OVCAR3 (cell line): ENCODE measurements around the gene SUGT1.

DNA sequence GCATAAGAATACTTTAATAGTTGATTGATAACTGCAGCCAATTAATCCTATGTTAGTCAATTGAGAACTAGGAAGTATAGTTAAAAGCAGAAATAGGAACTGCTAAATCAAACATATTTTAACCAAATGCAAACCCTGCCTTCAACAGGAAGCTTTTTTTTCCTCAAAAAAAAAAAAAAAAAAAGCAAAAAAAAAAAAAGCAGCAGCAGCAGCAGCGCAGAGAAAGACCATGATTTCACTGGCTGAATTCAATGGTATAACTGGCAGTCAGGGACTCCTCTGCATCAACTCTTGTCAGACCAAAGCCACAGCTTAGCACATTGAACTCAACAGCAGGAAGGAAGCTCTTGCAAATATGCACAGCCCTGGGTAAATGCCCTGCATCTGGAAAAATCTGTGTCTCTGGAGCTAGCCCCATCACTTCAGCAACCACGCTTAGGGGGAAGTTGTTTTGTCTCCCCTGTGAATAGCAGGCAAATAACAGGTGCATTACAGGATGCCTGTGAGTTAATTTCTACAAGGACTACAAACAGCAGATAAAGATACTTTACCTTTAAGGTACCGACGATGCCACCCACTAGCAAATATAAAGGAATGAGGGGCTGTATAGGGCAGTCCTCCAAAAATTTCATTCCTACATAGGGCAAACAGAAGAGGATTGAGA, 17.7 kb upstream of the DHRS12 start:
- RRBS, result no CpG with 5 or more reads among the region's 4 CpGs

- RRBS, result no CpG with 5 or more reads among the region's 6 CpGs
Observed at GRCh38 chr13:51851189-51851600, 6.2 kb upstream of the TMEM272 start.

GRCh38 chr13:51974467-51975292, 36.6 kb downstream of the ATP7B start:
- RRBS, result 100% methylated on average over 2 of the region's 8 CpGs

GRCh38 chr13:51998579-51998942, 12.7 kb downstream of the ATP7B start:
- RRBS, result no CpG with 5 or more reads among the region's 3 CpGs

DNA sequence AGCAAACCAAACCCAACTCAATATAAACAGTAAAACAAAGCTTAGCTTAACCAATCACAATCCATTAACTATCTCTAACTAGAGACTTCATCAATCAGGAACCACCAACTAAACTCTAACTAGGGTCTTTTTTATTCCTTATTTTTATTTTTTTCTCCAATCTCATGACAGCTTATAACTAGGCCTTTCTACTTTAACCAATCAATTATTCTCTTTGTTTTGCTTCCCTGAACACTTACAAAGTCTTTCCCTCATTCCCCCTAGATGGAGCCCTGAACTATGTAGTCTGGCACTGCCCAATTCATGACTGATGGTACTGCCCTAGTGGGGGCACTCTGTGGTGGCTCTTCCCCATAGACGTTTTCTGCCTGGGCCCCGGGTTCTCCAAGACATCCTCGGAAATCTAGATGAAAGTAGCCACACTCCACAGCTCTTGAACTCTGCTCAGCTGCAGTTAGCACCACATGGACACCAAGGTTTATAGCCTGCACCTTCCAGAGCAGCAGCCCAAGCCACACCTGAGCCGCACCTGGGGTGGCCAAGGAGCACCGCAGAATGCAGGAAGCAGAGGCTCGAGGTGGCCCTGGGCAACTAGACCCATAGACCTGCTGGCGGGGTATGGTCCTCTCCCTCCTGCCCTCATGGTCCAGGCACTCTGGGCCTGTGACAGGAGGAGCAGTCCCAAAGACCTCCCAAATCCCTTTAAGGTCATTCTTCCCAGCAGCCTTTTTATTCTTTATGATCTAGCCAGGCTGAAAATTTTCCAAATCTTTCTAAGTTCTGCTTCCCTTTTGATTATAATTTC, 6.6 kb downstream of the ATP7B start:
- RRBS, result no CpG with 5 or more reads among the region's 7 CpGs

DNA sequence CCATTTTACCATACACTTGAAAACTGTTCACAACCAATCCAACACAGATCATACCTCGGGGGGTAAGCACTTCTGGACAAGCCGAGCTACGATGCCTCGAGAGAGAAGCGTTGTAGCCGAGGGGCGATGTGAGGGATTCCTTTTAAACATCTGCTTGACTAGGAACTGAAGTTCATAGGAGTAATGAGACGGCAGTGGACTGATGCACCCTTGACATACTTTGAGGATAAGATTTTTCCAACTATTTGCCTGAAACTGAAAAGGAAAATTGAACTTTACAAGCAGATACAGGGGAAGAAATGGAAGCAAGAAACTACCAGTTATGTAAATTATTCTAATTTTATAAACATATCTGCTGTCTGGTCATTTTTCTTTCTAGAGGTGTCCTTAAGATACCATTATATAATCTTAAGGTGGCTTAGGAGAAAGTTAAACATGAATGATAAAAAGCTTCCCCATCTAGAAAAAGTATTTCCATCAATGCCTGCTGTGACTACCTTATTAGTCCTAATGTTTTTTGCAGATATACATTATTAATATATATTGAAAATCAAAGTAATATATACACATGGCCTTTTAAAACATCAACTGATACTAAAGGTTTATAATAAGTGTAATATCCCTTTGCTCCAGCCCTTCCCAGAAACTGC, 14.6 kb downstream of the NEK3 start:
- RRBS, result no CpG with 5 or more reads among the region's 8 CpGs

DNA sequence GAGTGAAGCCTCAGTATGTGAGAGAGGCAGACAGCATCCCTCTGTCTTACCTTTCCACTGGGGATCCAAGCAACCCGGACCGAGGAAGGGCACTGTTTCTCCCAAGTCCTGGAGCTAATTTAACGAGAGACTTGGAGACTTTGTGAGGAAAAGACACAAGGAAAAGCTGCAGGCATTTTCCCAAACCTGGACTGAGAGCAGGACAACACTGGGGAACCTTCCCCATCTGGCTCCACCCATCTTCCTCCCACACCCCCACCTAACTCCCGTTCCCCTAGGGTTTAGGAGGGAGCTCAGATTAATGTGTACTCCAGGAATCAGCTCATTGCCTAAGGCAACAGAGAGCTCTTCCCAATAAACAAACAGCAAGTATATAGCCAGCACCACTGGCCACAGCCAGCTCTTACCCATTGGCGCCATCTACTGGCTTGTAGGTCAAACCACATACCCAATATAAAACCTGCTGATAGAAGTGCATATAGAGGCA, 76.6 kb upstream of the NEK3 start:
- RRBS, result no CpG with 5 or more reads among the region's 5 CpGs

GRCh38 chr13:52275558-52275864, 116.1 kb upstream of the NEK3 start:
- RRBS, result no CpG with 5 or more reads among the region's 8 CpGs

- RRBS, result no CpG with 5 or more reads among the region's 10 CpGs
Observed at GRCh38 chr13:52569923-52570635, 72.2 kb upstream of the HNRNPA1L2 start.

DNA sequence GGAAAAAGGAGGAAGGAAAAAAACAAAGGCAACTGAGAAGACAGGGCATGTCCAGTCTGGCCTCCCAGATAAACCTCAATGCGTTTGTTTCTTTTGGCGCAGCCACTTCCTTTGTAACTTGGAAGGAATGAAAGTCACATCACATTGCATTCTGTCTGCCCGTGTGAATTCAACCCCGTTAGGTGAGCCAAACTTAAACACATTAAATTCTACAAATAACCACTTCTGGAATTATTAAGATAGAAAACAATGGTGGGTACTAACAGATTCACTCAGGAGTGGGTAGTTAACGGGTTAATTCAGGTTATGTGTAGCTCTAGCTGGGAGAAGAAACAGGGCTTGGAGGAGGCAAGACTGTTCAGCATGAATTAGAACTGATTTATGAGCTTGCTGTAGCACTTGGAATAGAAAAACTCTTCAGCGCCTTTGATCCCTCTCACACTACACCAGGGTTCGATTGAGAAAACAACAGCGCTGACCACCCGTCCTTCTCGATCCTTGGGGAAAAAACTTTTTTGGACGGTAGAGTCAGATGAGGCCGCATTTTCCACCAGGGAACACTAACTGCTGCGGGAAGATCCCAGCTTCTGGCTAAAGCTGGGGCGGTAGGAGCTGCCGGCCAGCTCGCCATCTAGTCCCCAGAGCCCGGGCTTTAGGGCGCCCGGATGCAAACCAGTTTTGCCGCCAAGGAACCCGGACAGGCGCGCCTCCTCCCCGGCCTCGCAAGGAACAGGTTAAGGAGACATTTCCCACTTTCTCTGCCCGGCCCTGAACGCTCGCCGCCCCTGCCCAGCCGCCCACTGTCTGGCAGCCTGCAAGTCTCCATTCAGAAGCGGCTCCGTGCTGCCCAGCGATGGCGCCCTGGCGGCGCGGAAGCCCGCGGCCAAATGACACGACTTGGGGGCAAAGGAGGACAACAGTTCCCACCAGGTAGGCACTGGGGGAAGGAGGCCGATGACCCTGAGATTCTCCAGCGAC, 42.7 kb upstream of the HNRNPA1L2 start:
- RRBS, result 10% methylated on average over 2 of the region's 42 CpGs

- RRBS, result no CpG with 5 or more reads among the region's 7 CpGs
Observed at GRCh38 chr13:52651932-52652169, 785 bp upstream of the SUGT1 start.

DNA sequence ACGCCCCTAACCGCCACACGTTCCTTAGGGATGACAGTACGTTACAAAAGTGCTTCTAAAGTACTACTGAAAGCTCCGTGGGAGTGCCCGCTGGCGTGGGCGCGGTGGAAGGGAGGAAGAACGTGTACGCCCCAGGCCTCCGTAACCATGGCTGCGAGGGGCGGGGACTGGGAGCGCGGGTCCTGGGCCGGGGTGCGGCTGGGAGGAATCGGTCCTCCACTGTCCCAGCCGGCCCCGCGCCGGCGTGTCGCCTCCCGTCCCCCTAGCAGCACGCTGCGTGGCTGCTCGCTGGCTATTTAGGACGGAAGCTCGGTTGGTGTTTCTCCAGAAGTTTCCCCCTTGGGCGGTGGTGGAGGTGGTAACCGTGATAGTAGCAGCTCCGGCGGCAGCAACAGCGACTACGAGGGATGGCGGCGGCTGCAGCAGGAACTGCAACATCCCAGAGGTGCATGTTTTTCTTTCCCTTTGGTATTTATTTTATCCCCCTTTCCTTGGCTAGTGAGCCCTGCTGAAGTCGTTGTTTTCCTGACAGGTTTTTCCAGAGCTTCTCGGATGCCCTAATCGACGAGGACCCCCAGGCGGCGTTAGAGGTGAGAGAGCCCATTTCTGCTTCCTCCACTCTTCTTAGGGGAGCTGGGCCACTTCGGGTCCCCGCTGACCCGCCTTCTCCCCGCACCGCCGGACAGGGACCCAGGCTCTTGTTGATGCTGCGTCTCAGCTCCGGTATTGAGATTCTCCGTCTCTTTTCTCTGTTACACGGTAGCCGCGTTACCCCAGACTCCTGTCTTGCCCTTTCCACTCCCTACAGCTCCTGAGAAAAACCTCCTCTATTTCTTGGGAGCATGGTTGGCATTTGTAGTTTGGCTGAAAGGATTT, at the start of gene SUGT1:
TSS of gene SUGT1 (plus strand) at position 323 of the 876 bp plus-strand sequence.
- RRBS, result 5% methylated on average over 7 of the region's 57 CpGs

DNA sequence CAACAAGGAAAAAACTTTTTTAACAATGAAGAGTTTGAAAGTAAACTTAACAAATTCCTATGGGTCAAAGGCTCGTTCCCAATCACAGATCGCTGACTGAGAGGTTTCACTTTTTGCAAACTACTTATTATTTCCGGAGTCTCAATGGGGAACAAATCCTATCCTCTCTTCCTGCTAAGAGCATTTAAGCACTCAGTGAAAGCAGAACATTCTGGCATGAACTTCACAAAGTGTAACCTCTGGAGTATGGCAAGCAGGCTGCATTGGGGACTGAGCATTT, 484.5 kb downstream of the OLFM4 start:
- RRBS, result no CpG with 5 or more reads among the region's 3 CpGs

GRCh38 chr13:55879718-55880179, 1261.0 kb upstream of the PRR20A start:
- RRBS, result no CpG with 5 or more reads among the region's 3 CpGs

DNA sequence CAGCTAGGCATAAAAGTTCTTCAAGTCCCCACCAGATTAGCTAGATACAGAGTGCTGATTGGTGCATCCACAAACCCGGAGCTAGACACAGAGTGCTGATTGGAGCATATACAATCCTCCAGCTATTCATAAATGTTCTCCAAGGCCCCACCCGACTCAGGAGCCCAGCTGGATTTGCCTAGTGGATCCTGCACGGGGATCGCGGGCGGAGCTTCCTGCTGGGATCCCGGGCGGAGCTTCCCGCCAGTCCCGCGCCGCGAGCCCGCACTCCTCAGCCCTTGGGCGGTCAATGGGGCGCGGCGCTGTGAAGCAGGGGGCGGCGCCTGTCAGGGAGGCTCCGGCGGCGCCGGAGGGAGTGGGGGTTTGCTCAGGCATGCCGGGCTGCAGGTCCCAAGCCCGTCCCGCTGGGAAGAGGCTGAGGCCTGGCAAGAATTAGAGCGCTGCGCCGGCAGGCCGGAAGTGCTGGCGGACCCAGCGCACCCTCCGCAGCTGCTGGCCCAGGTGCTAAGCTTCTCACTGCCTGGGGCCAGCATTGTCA, 119.4 kb downstream of the PRR20E start:
- RRBS, result 98% methylated on average over 3 of the region's 34 CpGs

- RRBS, result no CpG with 5 or more reads among the region's 2 CpGs
Observed at GRCh38 chr13:59230324-59230891, 933.3 kb downstream of the DIAPH3 start.

- RRBS, result no CpG with 5 or more reads among the region's 6 CpGs
Observed at GRCh38 chr13:59336959-59337668, 826.6 kb downstream of the DIAPH3 start.

DNA sequence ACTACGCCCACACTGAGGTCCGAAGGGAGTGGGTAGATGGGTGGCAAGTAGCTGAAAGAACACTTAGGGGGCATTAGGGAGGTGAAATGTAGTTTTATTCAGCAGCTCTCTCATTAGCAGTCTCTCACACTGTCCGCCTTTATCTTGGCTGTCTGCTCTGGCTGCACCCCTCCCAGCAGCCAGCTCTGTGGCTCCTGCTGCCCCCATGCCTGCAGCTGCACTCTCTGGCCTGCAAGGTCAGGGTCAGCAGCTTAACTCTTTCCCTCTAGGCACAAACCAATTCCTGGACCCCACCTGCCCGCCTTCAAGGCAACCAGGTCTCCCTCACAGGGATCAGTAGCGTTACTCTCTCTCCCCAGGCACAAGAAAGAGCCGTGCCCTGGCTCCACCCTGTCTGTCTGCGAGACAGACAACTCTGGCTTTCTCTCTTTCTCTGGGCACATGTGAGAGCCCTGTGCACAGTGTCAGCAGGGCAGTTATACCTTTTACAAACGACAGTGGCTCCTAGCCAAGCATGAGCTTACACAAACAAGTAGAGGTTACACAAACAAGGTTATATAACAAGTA, 249.4 kb upstream of the PCDH20 start:
- RRBS, result no CpG with 5 or more reads among the region's 8 CpGs

GRCh38 chr13:61766101-61766630, 350.5 kb upstream of the PCDH20 start:
- RRBS, result no CpG with 5 or more reads among the region's 14 CpGs

GRCh38 chr13:63811367-63812260, 21.2 kb downstream of the ENSG00000285566 start:
- RRBS, result no CpG with 5 or more reads among the region's 47 CpGs